ENCODE data around the genes NT5C, SLC25A19 and TMEM94.

GRCh38 chr17:74893120-74893474, 336 bp downstream of the FADS6 start:
- RRBS: no CpG with 5 or more reads among the region's 34 CpGs

DNA sequence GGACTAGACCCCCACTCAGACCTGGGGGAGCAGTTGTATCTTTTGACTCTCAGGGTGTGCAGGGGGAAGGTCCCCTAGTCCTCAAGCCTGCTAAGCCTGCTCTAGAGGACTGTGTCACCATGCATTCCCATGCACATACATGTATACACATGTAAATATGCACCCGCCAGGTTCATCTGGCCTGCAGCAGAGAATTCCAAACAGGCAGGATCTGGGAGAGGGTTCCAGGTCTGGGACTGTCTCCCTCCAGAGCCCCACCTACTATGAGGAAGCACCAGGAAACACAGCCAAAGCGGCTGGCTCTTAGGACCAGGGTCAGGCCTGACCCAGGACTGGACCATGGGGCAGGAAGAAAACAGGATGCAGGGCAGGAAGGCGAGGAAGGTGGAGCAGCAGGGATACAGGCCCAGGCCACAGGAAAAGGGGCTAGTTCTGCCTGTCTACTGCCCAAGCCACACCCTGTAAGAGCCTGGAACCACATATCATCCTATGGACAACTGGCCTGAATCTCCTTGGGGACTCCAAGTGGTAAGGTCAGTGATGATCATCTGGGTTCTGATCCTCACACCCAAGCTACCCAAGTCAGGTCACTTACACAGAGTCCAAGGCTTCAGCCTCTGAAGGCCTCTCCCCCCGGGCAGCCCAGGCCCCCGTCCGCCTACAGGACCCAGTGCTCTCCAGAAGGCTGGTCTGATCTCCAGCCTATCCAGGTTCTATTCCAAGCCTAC, 2.1 kb downstream of the HID1 start:
- RRBS: no CpG with 5 or more reads among the region's 6 CpGs

DNA sequence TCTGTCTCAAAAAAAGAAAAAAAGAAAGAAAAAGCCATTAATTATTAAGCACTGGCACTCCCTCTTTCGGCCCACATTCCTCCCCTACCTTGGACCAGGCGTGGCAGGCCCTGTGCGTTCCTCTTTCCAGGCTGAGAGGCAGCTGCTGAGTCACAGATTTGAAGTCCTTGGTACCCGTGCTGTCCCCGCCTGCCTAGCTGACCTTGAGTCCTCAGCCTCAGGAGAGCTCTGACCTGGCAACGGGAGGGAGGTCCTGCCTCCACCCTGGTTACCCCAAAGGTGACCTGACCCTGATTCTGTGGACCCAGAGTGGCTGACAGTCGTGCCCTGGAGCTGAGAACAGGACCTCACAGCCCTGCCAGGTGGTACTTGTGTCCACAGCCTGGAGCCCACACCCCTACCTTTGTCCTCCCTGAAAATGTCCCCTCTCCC, 4.3 kb downstream of the CDR2L start:
- RRBS: no CpG with 5 or more reads among the region's 7 CpGs

- RRBS: 1% methylated on average over 20 of the region's 35 CpGs
Observed at GRCh38 chr17:75012766-75013665, 546 bp downstream of the MRPL58 start.

- RRBS: 88% methylated on average over 9 of the region's 31 CpGs
Observed at GRCh38 chr17:75128483-75129206, 2.9 kb downstream of the NT5C start.

DNA sequence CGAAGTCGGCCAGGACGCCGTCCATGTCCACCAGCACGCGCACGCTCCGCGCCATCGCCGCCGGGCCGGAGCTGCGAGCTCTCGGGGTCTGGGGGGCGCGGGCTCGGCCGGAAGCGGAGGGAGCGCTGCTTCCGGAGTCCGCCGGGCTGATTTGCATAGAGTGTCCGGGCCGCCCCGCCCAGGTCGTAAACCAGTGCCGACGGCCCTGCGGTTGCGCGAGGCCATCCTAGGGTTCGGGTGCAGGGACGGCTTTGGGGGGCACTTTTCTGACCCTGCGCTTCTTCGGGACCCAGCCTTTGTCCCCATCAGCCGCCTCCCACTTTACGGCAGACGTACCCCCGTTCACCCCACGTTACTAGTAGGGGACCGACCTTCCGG, at the start of gene NT5C:
TSS of gene NT5C (minus strand) at position 90 of the 378 bp plus-strand sequence.
- RRBS: under 1% methylated on average over 19 of the region's 44 CpGs

DNA sequence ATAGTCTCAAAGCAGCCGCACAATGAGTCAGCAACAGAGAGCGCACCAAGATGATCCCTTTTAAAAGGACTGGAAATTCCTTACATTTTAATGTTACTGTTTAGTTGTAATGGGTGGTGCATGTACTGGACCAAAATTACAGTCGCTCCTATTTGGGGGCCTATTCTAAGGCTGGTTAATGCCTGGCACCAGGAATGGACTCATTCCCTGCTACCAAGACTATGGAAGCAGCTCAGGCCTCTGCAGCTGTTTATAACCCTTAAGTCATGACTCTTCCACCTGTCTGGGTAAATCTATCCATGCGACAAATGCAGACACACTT, 662 bp upstream of the JPT1 start:
- RRBS: no CpG with 5 or more reads among the region's 4 CpGs

DNA sequence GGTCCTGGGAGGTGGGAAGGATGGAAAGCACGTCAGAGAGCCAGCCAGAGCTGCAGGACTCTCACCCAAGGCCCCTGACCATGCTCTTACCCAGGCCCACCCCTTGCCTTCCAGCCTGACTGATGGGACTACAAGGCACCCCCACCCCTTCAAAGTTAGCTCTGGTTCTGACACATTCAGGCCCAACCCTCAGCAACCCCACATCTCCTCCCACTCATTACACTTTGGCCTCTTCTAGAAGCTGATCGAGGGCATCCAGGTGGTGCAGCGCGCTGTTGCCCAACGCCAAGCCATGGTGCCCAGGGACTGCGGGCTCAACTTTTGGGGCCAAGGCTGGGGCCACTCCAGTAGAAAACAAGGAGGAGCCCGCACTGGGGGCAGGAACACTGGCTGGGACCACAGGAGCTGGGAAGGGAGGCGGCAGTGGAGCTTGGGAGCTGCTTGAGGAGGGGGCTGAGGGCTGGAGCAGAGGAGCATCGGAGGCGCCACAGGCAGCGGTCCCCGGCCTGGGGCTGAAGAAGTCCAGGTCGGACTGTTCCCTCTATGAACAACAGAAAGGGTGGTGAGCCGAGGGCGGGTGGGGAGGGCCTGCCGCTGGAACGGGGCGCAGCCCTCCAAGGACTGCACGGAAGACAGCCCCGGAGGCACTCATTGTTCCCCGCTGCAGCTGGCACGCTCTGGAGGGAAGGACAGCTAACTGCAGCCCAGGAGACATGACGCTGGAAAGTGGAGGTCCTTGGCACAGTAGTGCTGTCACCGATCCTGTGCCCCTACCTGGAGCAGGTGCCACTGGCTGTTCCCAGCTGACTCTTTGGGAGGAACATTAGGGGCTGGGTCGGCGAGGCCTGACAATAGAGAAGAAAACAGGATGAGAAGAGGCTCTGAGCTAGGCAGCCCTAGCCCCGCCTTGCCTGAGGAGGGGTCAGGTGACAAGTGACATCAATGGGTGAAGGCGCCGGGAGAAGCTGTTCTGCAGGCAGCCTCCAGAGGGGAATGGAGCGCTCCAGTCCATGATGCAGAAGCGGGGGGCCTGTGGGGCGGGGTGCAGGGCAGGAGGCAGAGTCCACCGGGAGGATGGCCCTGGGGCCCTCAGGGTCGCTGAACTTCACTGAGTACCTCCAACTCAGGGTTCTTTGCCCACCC, 21.5 kb downstream of the GGA3 start:
- RRBS: no CpG with 5 or more reads among the region's 34 CpGs

DNA sequence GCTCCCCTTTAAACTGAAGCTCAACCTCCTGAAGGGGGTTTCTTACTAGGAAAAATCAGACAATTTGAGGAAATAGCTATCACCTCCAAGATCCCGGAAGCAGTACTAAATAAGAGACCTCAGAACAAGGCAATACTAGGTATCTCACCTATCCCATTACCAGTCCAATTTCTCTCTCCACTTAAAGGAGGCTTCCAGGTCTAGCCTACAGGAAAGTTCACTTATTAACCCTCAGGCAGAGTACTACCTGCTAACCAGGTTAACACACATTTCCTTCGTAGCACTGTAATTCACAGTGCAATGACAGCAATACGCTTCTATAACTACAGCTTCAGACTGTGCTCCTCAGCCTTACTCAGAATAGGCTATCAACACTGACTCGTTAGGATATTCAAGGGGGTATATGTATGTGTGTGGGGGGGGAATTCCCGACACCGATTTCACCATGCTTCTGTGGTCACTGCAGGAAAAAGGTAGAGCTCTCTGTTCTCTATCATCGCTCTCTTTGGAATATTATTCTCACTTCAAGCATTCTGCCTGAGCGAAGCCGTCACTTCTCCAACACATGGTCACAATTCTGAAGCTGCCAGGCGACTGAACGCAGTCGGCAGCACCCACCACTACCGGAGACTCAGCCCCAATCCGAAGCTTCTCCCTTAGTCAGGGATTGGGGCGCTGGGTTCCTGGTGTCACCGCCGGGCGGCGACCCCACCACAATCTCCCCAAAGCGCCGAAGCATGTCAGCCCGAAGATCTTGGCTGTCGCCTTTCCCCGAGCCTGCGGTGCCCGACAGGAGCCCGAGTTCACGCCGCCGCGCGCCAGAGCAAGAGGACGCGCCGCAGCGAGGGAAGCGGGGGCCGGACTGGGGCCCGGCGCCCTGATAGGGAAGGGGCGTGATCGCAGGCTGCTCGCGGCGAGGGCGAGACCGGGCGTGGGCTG, 628 bp downstream of the GGA3 start:
- RRBS: 2% methylated on average over 15 of the region's 48 CpGs

DNA sequence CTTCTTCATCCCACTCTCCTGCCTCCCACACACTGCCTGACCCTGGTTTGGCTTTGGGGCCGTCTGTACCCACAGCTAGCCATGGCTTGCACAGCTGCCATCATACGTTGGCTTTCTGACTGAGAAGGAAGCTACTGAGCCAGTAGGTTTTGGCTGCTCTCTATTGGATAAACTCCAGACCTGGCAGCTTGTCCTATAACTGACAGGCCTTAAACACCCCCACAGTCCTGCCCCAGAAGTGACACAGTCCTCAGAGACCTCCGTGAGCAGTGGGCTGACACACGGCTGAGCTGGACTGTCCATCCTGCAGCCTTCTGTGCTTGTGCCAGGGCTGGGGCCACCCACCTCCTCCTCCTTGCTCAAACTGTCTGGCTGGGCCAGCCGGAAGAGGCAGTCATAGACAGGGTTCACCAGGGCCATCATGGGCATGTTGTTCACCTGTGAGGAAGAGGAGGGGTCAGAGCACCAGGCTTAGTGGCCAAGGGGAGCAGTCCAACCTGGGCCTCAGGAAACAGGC, 3.8 kb downstream of the MIF4GD start:
- RRBS: no CpG with 5 or more reads among the region's 5 CpGs

DNA sequence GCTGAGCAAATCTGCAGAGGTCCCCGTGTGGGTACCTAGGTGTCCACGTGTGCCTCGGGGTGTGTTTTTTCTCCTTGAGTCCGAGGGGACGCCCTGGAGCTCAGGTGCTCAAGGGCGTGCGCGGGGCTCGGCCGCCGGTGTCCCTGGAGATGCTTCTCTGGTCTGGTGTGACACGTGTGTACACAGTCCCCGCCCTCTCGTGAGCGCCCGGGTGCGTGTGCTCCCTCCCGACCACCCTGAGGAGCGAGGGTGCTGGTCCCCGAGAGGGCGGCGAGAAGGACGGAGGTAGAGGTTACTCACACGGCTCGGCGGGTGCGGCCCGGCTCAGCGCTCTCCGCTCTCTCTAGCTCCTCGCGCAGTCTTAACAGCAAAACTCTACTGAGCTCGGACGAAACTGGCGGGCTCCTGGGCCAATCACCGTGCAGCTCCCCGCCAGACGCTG, at the start of gene SLC25A19:
TSS of gene SLC25A19 (minus strand) at position 380 of the 442 bp plus-strand sequence.
- RRBS: 3% methylated on average over 5 of the region's 38 CpGs

DNA sequence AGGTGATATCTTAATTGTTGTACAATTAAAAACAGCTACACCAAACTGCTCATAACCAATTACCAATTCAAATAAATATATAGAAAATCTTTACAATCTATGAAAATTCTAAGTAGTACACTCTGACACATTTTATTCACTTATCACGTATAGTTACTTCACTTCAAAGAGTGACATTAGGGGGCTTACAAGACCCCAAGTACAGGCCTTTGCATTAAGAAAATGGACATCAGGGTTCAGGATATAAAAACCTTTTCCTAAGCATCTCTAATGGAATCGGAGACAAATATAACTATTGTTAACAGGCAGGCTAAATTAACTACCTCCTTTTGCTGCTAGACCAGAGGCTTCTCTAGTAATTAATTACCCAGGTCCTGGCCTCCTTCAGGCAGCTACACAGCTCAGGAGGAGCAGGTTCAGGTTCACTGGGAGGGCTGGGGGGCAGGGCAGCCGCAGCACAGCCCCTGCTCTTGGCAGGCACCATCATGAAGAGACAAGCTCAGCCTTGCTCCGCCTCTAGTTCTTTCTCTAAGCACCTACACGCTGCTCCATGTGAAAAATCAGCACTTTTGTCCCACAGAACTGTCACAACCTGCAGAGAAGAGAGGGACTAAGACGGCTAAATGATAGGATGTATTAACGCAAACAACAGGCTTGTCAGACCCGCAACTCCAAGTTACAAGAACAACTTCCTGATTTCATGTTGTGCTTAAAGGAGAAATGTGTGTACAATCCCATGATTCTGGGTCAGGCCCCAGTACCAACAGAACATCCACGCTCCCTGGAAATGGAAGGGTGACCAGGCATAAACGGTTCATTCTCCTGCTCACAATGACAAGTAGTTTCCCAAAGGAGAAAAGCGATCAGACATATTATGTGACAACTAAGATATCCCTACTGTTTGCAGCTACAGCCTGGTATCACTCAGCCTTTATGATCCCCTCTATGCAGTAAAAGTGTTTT, 53.4 kb downstream of the GRB2 start:
- RRBS: no CpG with 5 or more reads among the region's 11 CpGs

GRCh38 chr17:75456314-75456767, at the start of gene TMEM94:
Gene TMEM94 (plus strand): TSS chr17:75456635.
- RRBS: 2% methylated on average over 9 of the region's 28 CpGs

GRCh38 chr17:75456768-75457649, 574 bp downstream of the TMEM94 start:
- RRBS: 27% methylated on average over 6 of the region's 48 CpGs

GRCh38 chr17:75513816-75514214, 1.5 kb downstream of the CASKIN2 start:
- RRBS: no CpG with 5 or more reads among the region's 11 CpGs

DNA sequence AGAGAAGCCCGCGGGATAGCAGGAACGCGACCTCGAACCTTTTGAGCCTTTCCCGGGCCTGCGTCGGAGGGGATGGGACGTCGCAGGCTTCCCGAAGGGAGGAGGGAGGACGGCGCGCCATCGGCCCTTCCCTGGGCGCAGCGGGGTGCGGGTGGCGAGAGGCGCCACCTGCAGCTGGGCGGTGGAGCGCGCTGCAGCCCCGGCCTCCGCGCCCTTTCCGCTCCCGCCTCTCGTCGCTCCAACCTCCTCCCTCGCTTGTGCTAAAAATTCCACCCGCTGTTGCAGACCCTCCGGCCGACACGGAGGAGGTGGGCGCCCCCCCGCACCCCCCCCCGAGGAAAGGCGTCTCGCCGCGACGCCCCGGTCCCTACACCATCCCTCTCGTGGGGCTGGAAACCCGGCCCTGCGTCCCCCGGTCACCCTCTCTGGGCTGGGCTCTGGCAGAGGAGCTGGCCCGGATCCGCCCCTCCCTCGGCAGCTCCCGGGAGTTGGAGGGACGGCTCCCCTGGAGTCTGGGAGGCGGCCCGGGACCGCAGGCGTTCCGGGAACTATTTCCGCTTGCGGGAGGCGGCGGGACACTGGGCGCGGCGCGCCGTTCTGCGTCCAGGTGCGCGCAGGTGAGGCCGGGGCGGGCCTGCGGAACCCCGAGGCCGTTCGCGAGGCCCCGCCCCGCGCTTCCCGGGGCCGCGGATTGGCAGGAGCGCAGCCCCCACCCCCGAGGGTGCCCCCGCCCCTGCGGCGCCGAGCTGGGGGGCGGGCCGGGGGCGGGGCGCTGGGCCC, 440 bp upstream of the LLGL2 start:
- RRBS: 38% methylated on average over 38 of the region's 93 CpGs

DNA sequence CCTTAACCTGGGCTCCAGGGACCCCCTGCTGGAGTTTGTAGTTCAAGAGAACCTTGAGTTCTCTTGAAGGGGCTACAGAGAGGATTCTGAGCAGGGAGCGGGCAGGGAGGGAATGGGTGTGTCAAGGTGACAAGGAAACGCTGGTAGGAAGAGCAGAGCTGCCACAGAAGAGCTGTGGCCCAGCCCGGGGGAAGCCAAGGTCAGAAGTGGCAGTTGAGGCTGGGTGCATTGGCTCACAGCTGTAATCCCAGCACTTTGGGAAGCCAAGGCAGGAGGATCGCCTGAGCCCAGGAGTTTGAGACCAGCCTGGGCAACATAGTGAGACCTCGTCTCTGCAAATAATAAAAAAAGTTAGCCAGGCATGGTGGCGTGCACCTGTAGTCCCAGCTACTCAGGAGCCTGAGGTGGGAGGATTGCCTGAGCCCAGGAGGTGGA, 1.2 kb downstream of the LLGL2 start:
- RRBS: no CpG with 5 or more reads among the region's 6 CpGs

DNA sequence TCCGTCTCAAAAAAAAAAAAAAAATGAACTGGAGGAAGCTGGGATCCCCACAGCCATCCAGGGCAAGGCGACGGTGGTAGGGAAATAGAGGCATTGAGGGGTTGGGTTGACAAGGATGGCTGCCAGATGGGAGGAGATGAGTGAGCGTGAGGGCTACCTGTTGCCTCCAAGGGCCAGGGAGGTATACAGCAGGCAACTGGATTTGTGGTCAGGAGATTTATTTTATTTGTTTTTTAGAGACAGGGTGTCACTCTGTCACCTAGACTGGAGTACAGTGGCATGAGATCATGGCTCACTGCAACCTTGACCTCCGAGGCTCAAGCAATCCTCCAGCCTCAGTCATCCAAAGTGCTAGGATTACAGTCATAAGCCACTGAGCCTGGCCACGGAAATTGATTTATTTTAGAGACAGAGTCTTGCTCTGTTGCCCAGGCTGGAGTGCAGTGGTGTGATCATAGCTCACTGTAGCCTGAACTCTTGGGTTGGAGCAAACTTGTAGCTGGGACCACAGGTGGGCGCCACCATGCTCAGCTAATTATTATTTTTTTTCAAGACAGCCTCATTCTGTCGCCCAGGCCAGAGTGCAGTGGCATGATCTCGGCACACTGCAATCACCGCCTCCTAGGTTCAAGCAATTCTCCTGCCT, 9.8 kb upstream of the MYO15B start:
- RRBS: no CpG with 5 or more reads among the region's 10 CpGs